Pericardium fibroblast (primary cell): ENCODE results near the gene CYS1.

DNA sequence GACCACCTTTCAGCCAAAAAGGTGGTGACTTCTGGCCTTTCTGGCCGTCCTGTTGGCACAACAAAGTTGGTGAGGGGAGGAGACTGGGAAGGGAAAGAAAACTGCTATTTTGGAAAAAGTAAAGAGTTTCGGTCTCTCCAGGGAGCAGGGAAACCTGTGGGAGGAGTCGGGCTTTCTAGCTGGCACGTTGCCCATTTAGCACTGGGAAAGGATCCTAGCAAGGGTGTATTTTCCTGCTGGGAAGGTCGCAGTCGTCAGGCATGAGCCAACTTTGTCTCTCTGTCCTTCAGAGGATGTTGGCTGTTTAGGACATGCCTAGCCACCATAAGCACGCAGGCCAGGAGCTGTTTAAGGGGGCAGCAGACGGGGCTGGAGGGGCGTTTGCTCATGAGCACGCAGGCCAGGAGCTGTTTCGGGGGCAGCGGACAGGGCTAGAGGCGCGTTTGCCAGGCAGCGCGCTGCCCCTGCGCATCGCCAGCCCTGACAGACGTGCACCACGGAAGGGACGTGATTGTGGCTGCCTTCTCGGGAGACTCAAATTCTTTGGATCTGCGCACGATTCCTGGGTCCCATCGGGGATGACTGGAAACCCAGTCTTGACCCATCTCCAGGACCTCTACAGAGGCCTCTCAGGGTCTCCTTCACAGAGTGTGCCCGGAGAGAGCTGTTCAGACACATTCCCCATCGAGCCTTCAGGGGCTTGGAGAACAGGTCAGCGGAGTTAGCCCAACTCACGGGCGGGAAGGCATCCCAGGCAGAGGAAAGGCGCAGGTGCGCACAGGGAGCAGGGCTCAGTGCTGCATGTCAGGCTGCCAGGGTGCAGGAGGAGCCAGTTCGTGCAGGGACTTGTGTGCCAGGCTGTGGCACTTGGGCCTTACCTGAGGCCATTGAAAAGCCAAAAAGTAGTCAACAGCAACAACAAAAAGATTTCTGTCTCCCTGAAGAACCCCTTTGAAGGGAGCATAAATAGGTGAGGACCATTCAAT, 104.3 kb downstream of the ITGB1BP1 start:
- RAMPAGE, long total RNA, result no peak

DNA sequence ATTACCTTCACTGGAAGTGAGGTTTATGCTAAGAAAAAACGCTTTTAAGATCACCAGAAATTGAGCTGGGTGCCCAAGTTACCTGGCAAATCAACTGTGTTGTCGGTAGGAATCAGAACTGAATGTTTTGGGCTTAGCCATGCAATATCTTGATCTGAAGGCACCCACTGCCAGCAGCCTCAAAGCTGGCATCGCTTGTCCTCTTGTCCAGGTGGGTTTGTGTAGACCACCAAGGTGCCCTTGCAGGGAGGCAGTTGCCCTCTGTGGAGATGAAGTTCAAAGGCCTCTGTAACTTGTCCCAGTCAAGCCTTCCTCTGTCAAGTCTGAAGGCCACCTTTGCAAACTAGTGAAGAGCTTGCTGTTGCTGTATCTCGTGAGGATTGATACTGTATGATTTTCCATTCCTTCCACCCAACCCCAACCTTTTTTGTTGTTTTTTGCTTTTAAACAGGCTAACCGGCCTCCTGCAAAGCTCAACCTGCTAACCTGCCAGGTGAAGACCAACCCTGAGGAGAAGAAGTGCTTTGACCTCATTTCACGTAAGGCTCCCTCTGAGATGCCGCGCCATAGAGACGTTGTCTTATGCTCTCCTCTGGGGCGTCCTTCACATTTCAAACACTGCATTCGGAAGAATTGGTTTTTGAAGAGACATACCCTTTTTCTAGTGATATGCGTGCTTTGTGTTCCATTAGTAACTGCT, 72.8 kb downstream of the ITGB1BP1 start:
- RAMPAGE, long total RNA, result no peak

GRCh38 chr2:9398711-9399635, 24.4 kb downstream of the ITGB1BP1 start:
- RAMPAGE, long total RNA, result no peak

DNA sequence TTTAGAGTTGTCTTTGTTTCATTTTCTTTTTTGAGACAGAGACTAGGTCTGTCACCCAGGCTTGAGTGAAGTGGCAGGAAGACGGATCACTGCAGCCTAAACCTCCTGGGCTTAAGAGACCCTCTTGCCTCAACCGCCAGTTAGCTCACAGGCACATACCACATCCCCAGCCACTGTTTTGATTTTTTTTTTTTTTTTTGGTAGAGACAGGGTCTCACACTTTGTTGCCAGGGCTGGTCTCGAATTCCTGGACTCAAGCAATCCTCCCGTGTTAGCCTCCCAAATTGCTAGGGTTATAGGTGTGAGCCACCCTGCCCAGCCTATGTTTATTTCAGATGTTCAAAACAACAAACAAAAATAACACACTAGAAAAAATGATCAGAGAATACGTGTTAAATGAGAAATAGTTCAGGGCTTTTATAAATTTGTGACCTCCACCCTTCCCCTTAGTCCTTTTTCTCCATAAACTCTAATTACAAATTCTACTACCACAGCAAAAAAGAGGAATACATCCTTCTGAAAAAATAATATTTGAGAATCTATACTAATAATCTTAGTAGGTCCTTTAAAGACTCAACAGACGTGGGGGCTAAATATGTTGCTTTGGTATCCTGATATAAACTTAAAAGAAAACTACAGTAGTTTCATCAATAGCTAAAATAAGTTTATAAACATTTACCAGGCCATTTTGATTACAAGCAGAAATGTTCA, 12.1 kb downstream of the YWHAQ start:
- RAMPAGE, long total RNA, result no peak

DNA sequence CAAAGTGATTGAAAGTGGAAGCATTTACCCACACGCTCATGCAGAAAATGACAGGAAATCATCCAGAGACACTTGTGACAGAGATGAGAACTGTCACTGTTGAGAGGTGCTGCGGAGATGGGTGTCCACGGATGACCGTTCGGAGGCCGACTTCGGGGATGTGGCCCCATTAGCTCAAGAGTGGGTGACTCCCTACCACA, 81.4 kb upstream of the YWHAQ start:
- RAMPAGE, long total RNA, result no peak

DNA sequence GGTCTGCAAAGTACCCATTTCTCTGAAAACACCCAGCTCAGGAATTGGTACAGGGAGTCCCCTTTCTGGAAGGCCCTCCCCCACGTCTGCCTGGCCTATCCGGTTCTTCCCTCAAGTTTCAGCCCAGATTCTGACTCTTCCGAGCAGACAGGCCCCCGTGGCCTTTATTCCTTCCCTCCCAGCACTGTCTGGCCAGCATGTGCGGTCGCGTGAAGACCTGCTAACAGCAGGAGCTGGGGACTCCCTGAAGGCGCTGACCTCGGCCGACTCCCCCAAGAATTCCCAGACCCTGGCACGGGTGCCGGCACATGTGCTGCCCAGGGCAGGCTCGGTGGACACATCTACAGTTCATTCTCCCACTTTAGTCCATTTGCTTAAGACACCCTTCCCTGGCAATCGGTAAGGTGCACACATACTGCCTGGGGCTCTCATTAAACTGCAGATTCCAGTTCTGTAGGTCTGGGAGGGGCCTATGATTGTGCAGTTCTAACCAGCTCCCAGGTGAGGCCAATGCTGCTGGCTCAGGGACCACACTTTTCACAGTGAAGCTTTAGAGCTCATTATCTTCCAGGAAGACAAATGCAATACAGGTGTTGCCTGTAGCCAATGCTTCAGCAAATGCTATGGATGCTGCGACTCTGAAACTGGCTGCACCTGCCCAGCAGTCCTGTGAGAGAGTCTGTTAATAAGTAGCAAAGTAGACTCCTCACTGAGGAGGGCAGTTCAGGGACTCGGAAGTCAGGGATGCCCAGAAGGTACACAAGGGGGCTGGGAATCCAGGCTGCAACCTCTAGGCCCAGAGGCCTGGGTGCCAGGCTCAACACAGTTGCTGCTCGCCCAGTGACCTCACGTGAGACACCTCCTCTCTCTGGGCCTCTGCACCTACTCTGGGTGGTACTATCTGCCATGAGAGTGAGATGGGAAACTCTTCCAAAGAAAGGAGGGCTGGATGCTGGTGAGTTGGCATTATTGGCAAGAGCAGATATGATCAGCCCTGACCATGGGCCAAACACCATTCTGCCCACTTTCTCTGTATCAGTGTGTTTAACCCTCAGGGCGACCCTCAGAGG, 45.3 kb upstream of the TAF1B start:
- RAMPAGE, long total RNA, result no peak

DNA sequence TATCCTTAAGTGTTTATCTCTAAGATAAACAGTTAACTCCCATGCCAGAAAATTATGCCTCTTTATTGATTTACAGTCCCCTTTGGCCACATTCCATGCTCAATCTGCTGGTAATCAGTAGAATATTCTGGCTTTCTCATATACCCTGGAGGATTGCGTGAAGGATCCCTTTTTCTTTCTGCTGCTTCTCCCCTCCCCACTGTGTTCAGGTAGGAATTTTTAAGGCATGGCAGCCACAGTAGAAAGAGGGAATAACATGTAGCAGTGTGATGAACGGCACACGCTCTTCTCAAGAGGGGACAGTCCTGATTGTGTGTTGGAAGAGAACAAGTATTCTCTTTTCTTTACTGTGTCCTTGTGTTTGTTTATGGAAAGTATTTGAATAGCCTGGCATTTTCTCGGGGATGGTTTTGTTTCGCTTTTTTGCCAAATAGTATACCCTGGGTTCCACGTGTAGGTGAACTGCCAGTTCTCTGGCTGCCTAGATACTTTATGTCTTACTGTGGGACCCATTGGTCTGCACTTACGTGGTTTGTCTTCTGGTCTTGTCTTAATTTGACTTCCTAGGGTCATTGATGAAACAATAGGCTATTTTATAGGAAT, 2.8 kb downstream of the GRHL1 start:
- RAMPAGE, long total RNA, result no peak

DNA sequence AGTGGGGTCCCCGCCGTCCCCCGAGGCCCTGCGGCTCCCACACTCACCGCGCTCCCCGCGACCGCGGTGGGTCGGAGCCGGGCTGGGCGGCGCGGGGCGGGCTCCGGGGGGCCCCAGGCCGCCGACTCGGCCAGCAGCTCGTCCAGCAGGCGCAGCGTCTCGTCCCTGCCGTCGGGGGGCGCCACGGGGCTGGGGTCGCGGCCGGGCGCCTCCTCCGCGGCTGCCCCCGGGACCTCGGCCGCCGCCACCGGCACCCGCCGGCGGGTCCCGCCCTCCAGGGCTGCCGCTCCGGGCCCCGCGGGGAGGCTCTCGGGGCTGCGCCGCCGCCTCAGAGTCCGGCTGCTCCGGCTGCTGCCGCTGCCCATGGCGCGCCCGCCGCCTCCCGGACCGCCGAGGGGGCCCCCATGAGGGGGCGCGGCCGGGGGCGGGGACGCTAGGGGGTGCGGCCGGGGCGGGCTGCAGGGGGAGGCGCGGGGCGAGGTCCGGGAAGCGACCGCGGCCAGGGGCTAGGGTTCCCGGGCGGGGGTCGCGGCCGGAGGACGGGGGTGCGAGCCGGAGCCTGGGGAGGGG, at the start of gene CYS1:
Gene CYS1 (minus strand): TSS at position 553 of the 570 bp plus-strand sequence.
- RAMPAGE, long total RNA, result no peak

GRCh38 chr2:10344025-10344501, 41.4 kb downstream of the HPCAL1 start:
- RAMPAGE, long total RNA, result no peak

DNA sequence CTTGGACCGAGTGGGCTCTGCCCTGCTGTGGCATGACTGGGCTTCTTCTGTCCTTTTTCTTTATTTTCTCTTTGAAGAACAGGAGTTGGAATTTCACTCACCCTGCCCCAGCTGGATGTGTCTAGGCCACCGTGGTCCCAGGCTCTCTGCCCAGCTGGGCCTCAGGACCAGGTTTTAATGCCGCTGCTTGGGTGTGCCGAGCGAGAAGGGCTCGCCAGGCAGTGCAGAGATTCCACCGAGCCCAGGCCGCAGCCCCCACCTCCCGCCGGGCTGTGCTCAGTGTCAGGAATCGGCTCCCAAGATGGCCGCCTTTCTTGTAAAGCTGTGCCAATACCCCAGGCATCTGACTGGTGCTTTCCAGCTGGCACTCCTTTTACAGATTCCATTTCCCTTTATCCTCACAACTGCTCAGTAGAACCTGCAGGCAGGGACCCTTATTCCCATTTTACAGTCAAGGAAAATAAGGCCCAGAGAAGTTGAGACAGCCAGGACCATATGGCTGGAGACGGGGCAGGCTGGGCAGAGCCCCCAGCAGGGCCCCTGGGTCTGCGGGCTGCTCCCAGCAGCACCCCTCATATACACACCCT, 43.4 kb downstream of the ODC1 start:
- RAMPAGE, long total RNA, result no peak

DNA sequence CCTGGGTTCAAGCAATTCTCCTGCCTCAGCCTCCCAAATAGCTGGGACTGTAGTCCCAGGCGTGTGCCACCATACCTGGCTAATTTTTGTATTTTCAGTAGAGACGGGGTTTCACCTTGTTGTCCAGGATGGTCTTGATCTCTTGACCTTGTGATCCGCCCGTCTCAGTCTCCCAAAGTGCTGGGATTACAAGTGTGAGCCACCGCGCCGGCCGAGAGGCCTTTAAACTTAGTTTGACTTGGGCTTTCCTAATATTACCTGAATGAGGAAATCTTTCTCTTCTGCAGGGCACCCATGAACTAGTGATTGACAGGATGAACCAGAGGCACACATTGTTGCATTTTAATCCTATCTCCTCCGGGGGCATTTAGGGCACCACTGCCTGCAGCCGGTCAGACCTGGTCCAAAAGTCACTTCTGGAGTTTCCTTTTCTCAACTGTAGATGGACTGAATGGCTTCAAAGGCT, 37.4 kb downstream of the ATP6V1C2 start:
- RAMPAGE, long total RNA, result no peak

DNA sequence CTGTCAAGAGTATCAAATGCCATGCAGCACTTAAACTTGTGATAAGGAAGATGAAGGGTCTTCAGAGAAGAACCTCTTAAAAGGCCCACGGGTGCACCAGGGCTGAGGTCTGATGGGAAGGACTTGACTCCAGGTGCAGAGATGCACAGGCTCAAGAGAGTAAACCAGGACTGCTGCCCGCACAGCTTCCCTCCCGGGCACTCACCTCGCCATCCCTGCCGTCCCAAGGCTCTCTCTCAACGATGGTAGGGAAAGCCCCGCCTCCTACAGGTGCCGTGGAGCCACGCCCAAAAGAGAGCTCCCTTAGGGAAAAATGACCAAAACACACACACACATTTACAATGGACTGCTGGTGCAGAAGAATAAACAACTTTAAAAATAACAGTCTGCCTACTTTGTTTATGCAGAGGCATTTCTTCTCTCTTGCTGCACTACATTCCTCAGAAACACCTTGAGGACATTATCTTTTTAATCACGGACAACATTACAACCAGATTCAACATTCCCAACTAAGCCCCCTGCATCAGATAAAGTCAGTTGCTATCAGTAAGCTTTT, 27.8 kb downstream of the PDIA6 start:
- RAMPAGE, long total RNA, result no peak

DNA sequence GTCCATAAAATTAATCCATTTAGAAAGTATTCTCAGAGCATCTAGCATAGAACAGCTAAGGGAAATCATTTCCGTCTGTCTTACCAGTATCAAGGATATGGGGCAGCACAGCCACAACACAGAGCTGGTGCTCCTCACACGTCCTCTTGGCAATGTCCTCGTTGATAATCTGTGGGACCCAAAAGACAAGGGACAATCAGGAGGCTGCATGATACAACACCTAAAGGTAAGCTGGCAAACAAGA, 23.9 kb downstream of the PDIA6 start:
- RAMPAGE, long total RNA, result no peak

GRCh38 chr2:11204111-11204465, 48.8 kb downstream of the SLC66A3 start:
- RAMPAGE, long total RNA, result no peak

DNA sequence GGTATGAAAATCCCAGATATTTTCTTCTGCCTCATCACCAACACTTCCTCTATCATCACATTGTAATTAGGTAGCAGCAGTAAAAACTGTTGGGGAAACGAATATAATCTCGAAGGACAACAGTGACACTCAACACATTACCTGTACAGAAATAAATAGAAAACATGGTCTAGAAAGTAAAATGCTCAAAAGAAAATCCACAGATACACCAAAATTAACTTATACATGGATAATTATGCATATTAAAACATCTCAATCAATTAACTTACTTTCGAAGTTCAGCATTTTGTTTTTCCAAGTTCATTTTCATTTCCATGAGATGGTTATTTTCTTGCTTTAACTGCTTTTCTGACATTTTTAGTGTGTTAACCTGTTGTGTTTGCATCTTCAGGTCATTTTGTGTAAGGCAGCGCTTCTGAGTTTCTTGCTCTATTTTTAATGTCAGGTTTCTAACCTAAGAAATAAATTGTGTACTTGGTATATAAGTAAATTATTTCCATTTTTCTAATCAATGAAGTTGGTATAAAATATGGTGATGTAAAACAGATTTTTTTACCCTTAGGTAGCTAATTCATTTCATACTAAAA, 52.3 kb downstream of the SLC66A3 start:
- RAMPAGE, long total RNA, result no peak

GRCh38 chr2:11342384-11342726, 2.1 kb downstream of the ROCK2 start:
- RAMPAGE, long total RNA, result no peak

- RAMPAGE, long total RNA, result no peak
Observed at GRCh38 chr2:11343437-11343975, 930 bp downstream of the ROCK2 start.

DNA sequence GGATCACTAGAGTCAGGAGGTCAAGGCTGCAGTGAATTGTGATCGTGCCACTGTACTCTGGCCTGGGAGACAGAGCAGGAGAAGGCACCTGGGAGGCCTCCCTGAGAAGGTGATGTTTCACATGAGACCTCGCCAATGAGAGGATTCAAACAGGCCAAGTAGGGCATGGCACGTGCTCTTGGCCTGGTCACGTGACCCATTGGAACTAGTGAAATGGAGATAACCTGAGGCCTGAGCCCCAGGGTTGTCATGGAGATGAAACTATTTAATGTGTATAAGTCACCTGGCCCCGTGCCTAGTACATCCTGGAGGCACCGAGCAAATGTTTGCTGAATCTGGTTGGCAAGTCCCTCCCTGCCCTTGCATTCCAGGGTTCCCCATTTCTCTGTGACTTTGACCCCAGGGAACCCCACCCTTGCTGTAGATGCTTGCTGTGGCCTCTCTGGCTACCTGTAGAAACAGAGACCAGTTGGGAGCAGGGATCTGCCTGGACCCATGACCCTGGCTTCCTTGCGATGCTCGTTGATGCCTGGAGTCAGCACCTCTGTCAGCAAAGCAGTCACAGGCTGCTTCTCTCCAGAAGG, 26.2 kb upstream of the ROCK2 start:
- RAMPAGE, long total RNA, result no peak

DNA sequence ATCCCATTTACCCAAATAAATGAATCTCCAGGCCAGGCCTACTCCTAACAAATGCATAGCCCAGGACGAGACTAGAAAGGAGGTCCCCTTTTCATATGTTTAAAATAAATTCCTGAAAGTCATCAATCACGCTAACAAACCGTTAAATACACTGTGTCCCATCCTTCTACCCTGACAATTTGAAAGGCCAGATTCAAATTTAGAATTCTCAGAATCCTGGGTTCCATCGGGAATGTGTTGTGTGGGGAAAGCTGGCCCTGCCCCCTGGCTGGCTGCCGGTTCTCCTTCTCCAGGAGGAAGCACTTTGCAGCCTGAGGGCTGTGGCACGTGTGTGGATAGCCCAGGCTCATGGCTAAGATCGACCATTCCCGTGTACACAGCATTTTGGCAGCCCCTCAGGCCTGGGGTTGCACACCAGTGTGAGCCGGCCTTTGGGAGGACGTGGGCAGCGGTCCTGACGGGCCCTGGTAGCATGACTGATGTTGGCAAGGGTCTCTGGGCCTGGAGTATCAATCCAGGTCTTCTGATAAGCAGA, 50.9 kb upstream of the ROCK2 start:
- RAMPAGE, long total RNA, result no peak

DNA sequence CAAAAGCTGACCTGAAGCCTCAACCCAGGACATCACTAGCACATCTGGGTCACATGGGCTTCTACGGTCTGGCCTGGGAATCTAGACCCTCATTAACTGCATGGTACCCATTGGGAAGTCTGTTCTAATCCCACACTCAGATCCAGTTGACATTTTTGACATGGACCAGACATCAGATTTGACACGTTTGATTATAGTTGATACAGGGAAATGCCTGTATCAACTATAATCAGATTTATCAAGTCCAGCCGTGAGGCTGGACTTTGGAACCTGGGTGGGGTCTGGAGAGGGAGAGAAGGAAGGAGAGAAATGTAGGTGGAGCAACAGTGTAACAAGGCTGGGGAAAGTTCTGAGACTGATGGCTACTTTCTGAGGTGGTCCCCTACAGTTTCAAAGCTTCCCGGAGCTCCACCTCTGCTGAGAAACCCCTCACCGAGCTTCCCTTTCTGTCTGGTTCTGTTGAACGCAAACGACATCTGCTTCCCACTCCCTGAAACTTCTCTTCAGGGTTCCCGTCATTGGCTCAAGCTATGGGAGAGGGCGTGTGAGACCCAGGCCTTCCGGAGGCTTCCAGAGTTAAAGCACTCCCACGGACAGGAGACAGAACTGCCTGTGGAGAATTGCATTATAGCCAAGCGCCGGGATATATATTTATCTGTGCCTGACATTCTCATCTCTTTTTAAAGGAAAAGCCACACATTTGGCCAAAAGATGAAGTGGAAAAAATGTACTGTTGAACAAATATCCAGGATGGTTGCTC, 59.9 kb downstream of the E2F6 start:
- RAMPAGE, long total RNA, result no peak